Kidney (tissue), 2 donors: ENCODE data around the gene BTBD16.

DNA sequence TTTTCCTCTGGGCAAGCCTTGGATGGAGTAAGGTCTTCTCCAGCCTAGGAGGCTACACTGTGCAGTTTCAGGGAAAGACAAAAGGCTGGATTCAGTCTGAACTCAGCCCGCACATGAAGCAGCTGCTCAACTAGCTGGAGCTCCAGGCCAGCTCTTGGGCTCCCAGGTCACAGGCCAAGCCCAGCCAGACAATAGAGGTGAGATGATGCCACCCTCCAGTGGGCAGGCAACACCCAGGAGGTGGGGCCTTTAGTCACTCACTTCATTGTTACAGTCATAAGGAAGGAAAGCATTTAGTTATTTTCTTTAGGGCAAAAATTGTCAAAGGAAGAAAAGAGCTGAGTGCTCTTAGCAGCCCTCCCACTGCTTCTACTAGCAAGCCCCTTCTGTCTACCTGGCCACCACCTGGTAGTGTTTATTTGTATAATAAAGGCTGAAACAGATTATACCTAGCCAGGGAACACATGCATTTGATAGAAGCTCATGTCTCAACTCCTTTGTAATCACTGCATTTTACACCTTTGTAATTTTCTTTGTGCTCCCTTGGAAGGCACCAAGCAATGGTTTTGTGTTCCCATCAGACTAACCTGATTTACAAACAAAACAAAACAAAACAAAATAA lies 253.5 kb downstream of the WDR11 start:
- PRO-cap = no peak
- RRBS = no CpG with 5 or more reads among the region's 1 CpG

- PRO-cap = no peak
- RRBS = no CpG with 5 or more reads among the region's 4 CpGs
Measured at GRCh38 chr10:121487143-121487590, 111.1 kb downstream of the FGFR2 start.

DNA sequence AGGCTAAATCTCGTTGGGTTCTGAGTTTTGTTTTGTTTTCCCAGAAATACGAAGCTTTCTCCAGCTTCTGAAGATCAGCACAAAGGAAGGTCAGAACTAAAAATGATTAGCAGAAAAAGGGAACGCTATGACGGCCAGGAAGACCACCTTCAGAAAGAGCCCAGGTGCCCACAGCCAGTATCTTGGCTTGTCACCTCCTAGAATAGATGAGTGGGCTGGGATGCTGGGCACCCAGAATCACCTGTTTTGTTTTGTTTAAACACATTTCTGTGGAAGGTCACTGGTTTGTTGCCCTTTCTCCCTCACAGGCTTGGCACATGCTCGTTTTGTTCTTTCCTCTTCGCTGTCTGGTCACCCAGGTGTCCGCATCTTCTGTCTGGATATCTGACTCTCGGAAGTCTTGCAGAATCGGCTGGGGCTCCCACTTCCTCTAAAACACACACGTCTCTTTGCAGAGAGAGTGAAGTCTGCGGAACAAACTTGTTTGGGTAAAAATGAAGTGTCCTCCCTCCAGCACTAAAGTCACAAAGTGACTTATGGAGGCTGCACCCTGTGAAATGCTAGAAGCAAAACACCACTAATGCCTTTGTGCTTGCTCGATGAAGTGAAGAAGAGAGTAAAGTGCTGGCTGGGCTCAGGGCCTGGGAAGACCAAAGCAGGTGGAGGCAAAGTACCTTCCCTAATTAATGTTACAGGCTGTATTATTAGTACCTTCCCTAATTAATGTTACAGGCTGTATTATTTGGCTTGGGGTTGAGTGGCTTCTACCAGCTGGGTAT lies 71.6 kb downstream of the FGFR2 start:
- PRO-cap = no peak
- RRBS = no CpG with 5 or more reads among the region's 12 CpGs

DNA sequence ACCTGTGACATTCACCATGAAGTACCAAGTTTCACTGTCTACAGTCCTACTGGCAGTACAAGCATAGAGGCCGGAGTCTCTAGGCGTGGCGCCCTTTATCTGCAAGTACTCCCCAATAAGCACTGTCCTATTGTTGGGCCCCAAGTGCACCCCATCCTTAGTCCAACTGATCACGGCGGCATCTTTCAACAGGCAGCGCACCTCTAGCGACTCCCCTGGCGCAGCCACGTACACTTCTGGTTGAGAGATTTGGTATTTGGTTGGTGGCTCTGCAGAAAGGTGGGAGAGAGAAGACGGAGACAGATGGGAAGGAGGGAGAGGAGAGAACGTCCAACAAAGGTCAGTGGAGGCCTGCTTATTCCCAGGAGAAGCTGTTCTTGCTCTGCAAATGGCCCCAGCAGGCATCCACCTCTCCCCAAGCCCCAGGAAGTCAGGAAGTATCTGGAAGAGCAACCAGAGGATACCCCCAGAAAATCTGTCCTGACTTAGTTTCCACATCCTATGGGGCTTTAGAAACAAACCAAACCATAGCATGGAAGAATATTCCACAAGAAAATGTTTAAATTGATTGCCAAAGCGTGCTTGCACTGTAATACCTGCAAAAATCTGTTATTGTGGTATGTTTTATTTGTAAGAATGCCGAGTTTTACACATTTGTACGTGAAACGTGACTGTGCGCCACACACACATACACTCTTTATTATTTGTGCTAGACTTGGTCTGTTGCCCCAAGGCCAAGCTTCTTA lies 32.6 kb downstream of the FGFR2 start:
- PRO-cap = no peak
- RRBS = no CpG with 5 or more reads among the region's 16 CpGs

DNA sequence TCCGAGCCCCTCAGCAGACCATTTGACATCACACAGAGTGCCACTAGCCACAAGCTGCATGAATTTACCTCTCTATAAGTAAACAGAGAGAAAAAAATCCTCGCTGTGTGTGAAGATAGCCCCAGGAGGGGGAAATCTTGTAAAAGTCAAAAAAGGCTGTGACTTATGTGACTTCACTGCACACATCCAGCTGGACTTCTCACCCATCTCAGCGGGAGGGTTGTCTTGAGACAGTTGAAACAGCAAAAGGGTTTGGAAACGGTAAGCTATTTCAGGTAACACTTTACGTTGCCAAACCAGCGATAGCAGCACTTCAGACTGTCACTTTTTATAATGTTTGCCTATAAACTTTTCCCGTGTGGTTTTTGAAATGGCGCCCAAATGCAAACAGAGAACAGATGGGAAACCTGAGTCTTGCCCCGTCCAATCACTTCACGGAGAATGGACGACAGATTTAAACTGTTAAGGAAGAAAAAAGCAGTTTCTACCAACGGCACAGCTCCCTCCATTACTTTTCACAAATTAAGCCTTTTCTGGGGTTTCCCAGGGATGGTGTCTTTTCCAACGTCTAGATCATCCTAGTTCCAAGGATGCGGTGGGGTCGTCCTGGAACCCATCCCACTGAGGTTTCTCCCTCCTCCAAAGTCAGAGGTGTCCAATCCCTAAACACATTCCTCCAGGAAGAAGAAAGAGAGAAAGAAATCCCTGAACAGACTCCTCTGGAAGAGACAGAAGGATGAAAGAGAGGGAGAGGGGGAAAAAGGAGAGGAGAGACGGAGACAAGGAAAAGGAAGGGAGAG lies 25.2 kb downstream of the FGFR2 start:
- PRO-cap = no peak
- RRBS = no CpG with 5 or more reads among the region's 16 CpGs

- PRO-cap = no peak
- RRBS = no CpG with 5 or more reads among the region's 7 CpGs
Measured at GRCh38 chr10:122044229-122044675, 55.3 kb downstream of the TACC2 start.

DNA sequence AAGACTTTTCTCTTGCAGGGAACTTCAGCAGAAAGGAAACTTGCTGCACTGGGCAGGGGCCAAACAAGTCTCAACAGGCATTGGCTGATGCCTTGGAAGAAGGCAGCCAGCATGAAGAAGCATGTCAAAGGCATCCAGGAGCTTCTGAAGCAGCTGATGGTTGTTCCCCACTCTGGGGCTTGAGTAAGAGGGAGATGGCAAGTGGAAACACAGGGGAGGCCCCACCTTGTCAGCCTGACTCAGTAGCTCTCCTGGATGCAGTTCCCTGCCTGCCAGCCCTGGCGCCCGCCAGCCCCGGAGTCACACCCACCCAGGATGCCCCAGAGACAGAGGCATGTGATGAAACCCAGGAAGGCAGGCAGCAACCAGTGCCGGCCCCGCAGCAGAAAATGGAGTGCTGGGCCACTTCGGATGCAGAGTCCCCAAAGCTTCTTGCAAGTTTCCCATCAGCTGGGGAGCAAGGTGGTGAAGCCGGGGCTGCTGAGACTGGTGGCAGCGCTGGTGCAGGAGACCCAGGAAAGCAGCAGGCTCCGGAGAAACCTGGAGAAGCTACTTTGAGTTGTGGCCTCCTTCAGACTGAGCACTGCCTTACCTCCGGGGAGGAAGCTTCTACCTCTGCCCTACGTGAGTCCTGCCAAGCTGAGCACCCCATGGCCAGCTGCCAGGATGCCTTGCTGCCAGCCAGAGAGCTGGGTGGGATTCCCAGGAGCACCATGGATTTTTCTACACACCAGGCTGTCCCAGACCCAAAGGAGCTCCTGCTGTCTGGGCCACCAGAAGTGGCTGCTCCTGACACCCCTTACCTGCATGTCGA lies 96.7 kb downstream of the TACC2 start:
- PRO-cap = no peak
- RRBS = 73% methylated on average over 6 of the region's 12 CpGs

DNA sequence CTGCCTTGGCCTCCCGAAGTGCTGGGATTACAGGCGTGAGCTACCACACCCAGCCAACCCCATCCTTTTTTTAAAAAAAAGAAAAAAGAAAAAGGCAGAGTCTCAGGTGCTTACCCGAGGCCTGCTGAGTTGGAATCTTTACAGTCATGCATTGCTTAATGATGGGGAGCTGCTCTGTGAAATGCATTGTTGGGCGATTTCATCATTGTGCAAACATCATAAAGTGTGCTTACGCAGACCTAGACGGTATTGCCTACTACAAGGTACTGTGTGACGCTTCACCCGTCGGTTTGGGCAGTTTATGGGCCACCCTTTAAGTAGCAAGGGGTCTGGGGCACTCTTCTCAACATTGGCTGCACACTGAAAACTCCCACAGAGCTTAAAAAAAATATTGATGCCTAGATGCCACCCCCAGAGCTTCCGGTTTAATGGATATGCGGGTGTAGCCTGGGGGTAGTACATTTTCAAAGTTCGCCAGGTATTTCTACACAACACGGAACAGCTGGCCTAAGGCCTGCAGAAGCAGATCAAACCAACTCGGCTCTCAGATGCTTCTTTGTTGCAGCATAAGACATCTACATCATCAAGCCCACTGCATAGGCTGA lies 113.0 kb downstream of the TACC2 start:
- PRO-cap = no peak
- RRBS = no CpG with 5 or more reads among the region's 14 CpGs

DNA sequence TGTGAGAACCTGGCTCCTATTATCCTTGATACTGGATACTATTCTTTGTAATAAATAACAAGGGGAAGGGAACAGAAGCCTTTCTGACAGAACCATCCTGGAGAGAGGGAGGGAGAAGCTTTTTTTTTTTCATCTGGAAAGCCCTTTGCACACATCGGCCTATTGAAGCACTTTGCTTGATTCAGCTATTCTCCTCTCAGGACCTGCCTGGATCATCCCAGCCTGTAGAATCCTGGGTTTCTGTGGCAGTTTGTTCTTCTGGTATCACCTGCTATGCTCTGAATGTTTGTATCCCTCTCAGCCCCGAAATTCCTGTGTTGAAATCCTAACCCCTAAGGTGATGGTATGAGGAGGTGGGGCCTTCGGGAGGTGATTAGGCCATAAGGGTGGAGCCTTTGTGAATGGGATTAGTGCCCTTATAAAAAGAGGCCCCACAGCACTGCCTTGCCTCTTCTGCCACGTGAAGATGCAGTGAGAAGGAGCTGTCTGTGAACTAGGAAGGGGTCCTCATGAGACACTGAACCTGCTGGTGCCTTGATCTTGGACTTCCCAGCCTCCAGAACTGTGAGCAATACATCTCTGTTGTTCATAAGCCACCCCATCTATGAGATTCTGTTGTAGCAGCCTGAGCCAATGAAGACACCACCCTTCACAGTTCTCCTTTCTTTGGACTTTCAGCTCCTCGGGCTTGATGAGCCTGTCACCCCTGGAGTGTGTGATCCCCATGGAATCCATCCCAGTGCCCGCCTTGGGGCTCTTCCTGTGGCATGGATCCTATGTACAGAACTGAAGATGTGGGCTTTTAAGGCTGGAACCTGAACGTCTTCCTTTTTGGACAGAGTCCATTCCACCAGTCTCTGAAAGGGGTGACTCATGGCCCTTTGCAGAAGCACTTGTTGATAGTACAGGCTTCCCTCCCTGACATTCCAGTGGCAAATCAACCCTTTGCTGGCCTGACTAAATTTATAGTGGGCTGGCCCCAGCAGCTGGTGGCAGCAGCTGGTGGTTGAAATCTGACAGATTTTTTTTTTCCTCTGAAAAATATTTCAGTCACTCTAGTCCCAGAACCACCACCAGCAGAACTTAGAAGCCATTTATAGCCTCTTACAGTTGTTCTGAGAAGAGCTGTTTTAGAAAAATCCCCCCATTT lies 138.0 kb downstream of the TACC2 start:
- PRO-cap = no peak
- RRBS = no CpG with 5 or more reads among the region's 7 CpGs

DNA sequence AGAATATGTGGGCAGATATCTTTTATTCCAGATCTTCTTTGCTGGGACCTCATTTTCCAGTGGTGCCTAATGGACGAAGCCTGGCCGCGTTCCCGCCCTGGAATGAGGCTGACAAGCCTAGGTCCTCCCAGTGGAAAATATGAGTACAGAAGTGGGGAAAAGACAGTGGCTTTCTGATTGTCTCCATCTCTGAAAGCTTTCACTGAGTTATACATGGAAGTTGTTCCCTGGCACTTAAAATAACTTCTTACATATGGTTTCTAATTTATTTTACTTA lies 139.4 kb downstream of the TACC2 start:
- PRO-cap = no peak
- RRBS = no CpG with 5 or more reads among the region's 4 CpGs

DNA sequence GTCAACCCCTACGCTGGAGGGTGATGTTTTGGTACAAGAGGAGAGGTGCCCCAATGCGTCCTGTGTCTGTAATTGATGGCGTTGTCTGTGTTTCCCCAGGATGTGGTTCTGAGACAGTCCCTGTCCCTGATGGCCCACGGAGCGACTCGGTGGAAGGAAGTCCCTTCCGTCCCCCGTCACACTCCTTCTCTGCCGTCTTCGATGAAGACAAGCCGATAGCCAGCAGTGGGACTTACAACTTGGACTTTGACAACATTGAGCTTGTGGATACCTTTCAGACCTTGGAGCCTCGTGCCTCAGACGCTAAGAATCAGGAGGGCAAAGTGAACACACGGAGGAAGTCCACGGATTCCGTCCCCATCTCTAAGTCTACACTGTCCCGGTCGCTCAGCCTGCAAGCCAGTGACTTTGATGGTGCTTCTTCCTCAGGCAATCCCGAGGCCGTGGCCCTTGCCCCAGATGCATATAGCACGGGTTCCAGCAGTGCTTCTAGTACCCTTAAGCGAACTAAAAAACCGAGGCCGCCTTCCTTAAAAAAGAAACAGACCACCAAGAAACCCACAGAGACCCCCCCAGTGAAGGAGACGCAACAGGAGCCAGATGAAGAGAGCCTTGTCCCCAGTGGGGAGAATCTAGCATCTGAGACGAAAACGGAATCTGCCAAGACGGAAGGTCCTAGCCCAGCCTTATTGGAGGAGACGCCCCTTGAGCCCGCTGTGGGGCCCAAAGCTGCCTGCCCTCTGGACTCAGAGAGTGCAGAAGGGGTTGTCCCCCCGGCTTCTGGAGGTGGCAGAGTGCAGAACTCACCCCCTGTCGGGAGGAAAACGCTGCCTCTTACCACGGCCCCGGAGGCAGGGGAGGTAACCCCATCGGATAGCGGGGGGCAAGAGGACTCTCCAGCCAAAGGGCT lies 60.5 kb upstream of the BTBD16 start:
- PRO-cap = no peak
- RRBS = 91% methylated on average over 5 of the region's 37 CpGs

- PRO-cap = no peak
- RRBS = no CpG with 5 or more reads among the region's 7 CpGs
Measured at GRCh38 chr10:122211208-122211744, 59.8 kb upstream of the BTBD16 start.

DNA sequence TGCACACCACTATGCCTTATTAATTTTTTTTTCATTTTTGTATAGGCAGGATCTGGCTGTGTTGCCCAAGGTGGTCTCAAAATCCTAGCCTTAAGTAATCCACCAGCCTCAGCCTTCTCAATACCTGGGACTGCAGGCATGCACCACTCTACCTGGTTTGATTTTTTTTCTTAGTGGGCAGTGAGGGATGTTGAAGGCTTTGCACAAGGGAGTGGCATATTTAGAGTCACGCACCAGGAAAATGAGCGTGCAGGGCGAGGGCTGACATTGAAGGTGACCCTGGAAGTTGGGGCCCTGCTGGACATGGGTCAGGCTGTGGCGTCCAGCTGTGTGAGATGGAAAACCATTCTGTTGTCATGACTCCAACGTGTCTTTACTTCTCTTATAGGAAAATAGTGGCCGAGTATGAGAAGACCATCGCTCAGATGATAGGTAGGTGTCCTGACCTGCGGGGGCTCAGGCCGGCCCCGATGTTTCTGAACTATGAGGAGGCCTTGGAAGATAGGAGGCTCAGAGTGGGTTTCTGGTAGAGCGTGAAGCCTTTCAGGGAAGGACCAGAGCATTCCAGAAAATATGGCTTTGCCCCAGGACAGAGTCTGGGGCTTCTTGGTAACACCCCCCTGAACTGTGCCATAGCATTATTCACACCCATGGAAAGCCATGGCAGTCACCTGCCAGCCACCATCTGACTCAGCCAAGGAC lies 29.4 kb upstream of the BTBD16 start:
- PRO-cap = no peak
- RRBS = no CpG with 5 or more reads among the region's 11 CpGs

GRCh38 chr10:122271253-122271544 lies at the start of gene BTBD16:
BTBD16 (plus strand) TSS chr10:122271296.
- PRO-cap = no peak
- RRBS = no CpG with 5 or more reads among the region's 6 CpGs

DNA sequence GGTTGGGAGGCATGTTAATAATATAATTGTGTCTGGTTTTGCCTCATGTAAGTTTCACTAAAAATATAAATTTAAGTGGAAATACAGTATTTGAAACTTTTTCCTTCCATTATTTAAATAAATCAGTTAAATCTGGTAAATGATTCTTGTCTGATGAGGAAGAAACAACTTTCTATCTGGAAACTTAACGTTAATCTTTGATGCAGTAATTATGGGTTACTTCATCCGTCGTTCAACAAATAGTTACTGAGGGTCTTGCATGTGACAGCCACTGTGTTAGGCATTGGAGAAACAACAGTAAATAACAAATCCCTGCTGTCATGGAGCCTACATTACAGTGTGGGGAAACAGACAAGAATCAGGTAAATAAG lies 5.5 kb downstream of the PLEKHA1 start:
- PRO-cap = no peak
- RRBS = no CpG with 5 or more reads among the region's 3 CpGs

DNA sequence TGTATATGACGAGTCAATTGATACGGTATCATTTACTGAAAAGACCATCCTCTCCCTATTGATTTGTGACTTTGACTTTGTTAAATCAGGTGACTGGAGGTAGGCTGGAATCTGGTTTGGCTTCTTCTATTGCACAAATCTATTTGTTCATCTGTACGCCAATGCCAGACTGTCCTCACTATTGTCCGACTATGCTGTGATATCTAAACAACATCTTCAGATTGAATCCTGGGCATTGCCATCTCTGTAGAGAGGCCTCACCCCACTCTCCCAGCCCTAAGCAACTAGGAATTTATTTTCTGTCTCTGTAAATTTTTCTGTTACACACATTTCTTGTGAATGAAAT lies 5.2 kb upstream of the ARMS2 start:
- PRO-cap = no peak
- RRBS = no CpG with 5 or more reads among the region's 4 CpGs

GRCh38 chr10:122489299-122489651 lies 27.9 kb downstream of the HTRA1 start:
- PRO-cap = no peak
- RRBS = 91% methylated on average over 6 of the region's 15 CpGs

DNA sequence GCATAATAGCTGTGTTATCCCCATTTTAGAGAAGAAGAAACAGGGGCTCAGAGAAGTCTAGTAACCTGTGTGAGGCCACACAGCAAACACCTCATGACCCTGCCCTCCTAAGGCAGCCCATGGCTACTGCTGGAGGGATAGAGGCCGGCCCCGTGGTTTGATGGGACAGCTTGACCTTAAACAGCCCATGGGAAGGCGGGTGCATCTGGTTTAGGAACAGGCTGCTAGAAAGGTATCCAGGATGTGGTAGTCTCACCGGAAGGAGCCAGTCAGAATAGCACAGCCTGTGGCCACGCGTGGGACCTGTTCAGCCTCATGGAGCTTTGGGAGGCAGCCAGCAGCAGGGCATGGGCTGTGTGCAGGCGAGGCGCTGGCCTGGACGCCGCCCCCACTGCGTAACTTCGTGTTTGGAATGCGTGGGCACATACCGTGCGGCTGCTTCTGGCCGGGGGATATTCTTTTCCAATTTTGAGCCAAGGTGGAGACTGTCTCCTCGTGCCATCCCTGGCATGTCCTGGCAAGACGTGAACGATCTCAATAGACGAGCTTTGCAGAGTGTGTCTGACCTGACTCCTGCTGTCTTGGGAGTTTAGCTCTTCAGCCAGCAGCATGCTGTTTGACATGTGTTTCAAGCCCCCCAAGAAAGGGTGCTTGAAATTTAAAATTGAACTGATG lies 29.9 kb downstream of the HTRA1 start:
- PRO-cap = no peak
- RRBS = 50% methylated on average over 1 of the region's 20 CpGs

DNA sequence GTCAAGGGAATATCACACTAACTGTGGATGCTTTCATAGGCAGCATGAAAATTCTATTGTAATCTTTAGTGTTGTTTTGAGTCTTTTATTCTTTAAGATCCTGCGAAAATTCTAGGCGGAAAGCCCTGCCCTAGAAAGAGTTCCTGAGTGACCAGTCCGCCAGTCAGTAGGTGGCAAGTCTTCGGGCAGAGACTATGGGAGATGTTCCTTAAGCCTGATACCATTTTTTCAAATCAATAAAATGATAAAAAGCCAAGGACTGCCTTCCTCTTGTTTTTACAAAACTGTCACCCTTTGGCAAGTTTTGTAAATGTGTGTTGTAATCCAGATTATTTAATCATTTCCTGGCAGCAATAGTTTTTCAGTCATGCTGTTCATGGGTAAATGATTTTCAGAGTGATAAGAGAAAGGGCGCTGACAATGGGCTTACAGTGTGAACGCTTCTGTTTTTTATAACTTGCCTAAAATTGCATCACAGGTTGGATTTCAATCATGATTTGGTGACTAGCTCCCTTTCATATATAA lies 19.1 kb upstream of the DMBT1 start:
- PRO-cap = no peak
- RRBS = no CpG with 5 or more reads among the region's 6 CpGs

GRCh38 chr10:122997632-122998160 lies 10.9 kb downstream of the IKZF5 start:
- PRO-cap = no peak
- RRBS = no CpG with 5 or more reads among the region's 3 CpGs